Mesenchymal stem cell of adipose (primary cell): Measurements from ENCODE around the genes SLFN5 and AP2B1.

- CAGE, long polyA plus RNA: no peak
Observed at GRCh38 chr17:32523172-32523781, 36.5 kb downstream of the CDK5R1 start.

- CAGE, long polyA plus RNA: no peak
Observed at GRCh38 chr17:32591227-32591859, 104.5 kb downstream of the CDK5R1 start.

- CAGE, long polyA plus RNA: no peak
Observed at GRCh38 chr17:32833438-32834623, 43.1 kb downstream of the MYO1D start.

DNA sequence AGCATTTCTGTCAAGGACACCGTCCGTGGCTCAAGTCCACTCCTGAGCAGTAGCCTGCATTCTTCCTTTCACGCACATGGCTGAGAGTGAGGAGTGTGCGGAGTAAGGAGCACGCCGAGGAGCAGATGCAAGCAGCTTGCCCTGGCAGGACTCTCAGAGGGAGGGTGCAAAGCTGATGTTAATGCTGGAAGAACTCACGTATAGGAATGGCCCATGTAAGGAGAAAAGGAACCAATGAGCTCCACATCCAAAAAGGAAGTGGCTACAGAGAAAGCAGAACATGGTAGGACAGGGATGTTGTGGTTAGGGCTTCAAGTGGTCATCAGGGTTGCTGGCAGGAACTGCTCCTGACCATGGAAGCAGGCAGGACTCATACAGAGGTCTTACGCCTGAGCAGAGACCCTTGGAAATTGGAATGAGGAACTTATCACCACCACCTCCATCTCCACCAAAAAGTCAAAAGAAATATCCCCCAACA, 5.2 kb downstream of the MYO1D start:
- CAGE, long polyA plus RNA: no peak

DNA sequence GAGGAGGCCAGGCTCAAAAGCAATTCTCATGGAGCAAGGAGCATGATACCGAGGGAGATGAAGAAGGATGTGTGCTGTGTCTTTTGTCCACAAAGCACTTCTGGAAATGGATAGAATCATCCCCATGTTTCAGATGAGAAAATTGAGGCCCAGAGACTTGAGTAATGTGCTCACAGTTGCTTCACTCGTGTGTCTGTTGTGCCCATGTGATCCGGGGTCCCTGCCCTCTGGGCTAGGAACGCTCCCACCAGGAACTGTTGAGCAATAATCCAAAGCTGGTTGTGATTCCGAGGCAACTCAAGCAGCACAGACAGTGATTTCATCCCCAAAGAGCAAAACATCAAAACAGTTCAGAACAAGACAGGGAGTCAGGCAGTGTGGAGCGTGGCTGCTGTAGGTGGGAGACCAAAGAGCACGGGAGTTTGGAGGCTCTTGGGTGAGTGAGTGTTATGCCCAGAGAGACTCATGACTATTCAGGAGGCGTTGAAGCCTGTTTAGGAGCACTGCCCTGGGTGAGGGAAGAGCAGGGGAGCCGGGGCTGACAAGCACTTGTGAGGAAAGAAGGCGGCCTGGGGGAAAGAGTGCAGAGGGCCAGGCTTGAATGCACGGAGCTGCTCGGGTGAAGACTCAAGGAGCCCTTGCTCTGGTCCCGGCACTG, 205.0 kb upstream of the ASIC2 start:
- CAGE, long polyA plus RNA: no peak

DNA sequence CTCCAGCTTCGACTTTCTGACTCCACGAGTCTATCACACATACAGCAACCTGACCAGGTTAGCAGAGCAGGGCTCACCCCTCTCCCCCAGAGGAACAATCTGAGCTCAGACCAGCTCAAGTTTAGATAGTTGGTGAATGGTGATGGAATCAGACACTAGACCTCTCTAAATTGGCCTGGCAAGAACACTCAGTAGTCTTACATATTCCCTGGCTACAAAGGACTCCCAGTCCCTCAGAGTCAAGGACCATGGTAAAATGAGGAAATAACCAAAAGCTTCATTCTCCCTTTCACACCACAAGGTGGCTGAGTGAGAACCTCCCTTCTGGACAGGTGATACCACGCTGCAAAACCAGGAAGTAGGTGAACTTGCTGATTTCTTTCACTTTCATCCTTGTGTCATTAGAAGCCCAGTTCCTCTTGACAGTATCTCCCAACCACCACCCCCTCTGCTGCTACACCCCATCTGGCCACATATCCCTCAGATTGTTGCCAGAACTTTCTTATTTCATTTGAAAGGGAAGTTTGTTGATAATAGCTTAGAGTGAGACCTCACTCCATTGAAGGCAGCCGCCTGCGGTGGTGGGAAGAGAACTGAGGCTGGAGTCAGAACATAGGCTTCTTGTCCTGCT, 290.7 kb upstream of the CCL2 start:
- CAGE, long polyA plus RNA: no peak

GRCh38 chr17:34235162-34236211, 19.6 kb upstream of the CCL2 start:
- CAGE, long polyA plus RNA: no peak

- CAGE, long polyA plus RNA: no peak
Observed at GRCh38 chr17:34246478-34246822, 8.6 kb upstream of the CCL2 start.

- CAGE, long polyA plus RNA: no peak
Observed at GRCh38 chr17:35021470-35022173, 41.3 kb downstream of the LIG3 start.

DNA sequence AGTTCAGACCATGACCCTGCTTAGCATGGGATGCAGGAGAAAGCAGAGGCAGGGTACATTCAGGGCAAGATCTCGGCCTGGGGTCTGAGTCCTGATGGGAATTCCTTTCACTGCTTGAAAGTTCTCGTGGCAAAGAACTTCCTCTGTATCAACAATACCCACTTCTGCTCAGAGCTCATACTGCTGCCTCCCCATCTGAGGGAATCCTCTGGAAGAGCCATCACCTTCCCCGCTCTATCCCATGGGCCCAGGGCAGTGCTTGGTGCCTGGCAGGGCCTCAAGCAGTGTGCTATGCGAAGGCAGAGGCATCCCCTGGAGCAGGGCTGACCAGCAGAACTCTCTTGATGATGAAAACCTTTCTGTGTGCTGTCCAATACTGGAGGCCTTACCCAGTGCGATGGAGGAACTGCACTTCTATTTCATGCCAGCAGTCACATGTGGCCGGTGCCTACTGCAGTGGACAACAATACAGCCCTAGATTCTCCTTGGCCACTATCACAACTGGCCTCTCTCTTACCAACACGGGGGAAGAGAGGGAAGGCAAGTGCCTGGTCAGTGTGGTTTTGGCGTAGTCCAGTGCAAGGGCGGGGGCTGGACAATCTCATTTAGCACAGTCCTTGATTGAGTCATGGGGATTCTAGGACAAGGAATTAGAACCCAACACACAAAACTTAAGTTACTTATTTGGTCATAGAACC, 10.1 kb downstream of the FNDC8 start:
- CAGE, long polyA plus RNA: no peak

- CAGE, long polyA plus RNA: no peak
Observed at GRCh38 chr17:35160697-35161199, 13.1 kb downstream of the UNC45B start.

DNA sequence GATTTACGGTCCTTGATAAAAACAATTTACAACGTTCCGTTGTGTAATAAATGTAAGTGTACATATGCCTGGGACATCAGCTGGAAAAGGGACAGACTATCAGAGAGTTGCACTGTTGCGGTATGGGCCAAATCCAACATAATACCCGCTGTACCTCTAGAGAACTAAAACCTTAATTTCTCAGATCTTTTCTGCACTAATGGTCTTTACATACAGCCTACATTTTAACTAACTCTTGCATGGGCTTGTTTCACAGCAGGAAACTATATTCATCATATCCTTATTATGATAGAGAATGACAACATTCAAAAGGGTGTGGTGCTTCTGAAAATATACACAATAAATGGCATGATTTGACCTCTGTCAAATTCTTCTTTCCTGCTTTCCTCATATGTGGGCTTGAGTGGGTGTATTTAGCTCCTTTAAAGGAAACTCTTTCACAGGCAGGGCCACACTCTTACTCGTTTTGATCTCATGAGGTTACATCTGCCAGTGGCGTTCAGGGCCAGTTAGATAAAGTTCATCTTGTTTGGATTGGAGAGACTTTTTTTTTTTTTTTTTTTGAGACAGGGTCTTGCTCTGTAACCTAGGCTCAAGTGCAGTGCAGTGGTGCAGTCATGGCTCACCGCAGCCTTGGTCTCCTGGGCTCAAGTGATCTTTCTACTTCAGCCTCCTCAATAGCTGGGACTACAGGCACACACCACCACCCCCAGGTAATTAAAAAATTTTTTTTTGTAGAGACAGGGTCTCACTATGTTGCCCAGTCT, 6.1 kb downstream of the SLC35G3 start:
- CAGE, long polyA plus RNA: no peak

DNA sequence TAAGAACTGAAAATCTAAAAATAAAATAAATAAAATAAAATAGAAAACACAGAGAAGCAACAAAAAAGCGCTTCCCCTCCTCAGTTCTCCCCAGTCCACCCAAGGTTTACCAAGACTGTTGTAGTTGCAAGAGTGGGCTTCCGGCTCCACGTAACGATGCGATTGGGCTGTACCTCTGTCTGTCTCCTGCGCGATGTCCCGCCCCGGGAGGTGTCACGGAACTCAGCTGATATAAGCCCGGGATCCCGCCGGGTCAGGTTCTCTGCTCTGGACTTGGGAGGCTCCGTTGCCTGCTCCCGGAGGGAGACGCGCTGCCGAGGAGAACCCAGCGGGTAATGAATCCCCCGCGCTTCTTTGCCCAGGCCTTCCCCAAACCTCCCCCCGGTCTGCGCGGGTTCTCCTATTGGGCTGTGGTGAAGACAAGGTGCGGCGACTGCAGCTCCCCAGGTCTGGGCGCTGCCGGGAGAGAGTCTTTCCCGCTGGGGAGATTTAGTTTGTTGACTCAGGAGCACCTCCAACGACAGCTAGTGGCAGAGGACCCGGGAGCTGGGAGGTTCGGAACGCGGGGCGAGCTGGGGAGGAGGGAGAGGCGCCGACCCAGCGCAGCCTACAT, at the start of gene SLFN5:
Gene SLFN5, plus strand, starts transcription at position 261 of the 613 bp plus-strand sequence.
- CAGE, long polyA plus RNA: no peak

DNA sequence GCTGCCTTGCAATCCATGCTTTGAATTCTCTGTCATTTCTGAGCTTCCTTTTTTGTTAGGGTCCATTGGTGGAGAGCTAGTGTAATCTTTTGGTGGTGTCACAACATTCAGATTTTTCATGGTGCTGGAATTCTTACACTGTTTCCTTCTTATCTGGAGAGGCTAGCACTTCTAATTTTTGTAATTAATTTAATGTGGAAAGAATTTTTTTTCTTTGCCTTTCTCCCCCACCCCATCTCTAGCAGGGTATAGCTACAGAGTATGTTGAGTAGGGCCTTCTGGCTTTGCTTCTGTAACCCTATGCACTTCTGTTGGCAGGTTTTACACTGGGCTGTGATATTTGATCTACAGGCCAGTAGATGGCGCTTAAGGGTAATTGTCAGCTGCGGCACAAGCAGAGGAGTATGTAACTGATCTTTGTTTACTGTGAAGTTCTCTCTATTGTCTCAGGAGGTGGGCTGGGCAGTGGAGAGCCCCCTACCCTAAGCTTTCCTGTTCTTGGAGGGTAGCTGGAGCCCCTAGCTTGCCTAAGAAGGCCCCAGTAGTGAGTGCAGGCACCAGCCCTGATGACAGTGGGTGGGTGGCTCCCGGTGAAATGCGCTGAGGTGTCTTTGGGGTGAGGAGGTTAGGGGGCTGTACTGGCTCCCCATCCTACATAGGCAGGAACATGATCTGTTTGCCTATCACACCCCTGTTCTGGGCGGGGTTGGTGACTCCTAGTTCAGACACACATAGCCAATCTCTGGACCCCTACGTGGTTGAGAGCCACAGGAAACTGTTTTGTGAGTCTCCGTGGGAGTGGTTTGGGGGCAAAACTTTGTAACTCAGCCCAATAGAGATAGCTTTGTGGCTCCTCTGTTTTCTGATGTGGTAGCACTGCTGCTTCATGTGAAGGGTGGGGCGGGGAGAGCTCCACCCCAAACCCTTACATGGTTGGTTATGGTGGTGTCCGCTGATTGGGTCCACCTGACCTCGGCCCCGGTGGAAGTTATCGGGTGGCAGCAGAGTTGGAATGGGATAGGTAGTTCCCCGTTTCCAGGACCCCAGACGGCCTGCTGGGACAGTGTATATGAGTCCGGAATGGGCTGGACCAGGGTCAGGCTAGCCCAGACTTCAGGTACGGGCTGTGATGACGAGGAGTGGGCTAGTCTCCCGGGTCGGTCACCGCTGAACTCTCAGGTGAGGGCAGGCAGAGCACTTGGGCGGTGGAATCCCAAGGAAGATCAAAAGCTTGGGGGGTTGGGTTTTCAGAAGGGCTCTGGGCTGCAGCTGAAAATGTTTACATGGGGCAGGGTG, 60.4 kb downstream of the SLFN11 start:
- CAGE, long polyA plus RNA: no peak

DNA sequence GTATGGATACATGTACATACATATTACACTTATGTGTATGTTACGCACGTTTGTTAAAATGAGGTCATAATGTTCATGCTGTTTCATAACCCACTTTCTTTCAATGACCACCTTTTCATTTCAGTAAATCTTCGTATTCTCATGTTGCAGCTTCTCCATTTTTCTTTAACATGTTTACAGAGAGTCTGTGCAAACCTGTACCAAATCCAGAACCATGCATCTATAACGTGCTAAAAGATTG, 1.2 kb upstream of the SLFN11 start:
- CAGE, long polyA plus RNA: no peak

DNA sequence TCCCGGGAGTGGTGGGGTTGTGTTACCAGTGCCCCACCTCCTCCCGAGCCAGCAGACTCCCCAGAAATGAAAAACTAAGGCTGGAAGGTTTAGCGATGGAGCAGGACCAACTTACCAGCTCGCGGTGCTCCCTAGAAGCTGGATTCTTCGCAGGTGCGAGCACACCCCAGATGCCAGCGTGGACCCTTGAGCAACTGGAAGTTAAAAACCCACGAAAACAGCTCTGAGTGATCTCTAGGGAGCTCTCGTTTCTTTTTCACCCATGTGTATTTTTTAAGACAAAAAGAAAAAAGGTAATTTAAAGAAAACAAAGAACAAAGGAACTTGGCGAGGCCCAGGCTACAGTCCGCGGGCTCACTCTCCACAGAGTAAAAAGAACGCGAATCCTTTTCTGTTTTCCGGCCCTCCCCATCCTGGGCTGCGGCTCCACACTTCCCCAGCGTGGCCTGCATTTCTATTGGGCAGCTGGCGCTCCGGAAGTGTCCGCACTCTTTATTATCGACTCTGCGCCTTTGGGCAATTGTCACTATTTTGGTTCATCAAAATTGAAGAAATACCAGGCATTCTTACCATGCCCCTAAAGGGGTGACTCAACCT, 588 bp upstream of the SLFN12 start:
- CAGE, long polyA plus RNA: no peak

DNA sequence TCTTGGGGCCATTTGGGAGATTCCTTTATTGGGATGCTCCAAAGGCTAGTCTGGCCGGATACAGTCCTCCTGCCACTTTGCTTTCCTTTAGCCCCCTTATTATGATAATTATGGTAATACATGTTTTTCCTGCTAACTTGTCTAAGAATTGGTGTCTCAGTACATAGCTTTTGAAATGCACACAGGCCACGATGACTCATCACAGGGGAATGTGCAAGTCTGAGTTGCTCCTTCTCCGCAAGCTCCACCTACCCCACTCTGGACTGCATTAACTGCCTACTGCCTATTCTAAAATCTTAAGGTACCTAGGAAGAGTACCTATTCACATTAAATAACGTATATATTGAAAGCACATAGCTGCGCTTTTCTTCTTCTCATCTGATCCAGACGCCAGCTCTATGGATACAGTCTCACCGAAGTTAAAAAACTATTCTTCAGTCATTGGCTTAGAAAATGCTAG, 1.3 kb upstream of the SLFN12 start:
- CAGE, long polyA plus RNA: no peak

GRCh38 chr17:35487110-35487706, 38.6 kb upstream of the SLFN13 start:
- CAGE, long polyA plus RNA: no peak

GRCh38 chr17:35536591-35537334, 715 bp downstream of the SLFN12L start:
- CAGE, long polyA plus RNA: no peak

- CAGE, long polyA plus RNA: no peak
Observed at GRCh38 chr17:35587088-35588244, at the start of gene AP2B1. TSS of gene AP2B1 (plus strand) at chr17:35587322.